UCH-1 (cell line): ENCODE data around the gene MMP17.

- RRBS, result 96% methylated on average over 8 of the region's 29 CpGs
These were observed 77.0 kb downstream of the ADGRD1 start for GRCh38 chr12:131030553-131031208.

GRCh38 chr12:131068947-131069357, 115.2 kb downstream of the ADGRD1 start:
- RRBS, result no CpG with 5 or more reads among the region's 9 CpGs

GRCh38 chr12:131085129-131085700, 131.5 kb downstream of the ADGRD1 start:
- RRBS, result no CpG with 5 or more reads among the region's 19 CpGs

DNA sequence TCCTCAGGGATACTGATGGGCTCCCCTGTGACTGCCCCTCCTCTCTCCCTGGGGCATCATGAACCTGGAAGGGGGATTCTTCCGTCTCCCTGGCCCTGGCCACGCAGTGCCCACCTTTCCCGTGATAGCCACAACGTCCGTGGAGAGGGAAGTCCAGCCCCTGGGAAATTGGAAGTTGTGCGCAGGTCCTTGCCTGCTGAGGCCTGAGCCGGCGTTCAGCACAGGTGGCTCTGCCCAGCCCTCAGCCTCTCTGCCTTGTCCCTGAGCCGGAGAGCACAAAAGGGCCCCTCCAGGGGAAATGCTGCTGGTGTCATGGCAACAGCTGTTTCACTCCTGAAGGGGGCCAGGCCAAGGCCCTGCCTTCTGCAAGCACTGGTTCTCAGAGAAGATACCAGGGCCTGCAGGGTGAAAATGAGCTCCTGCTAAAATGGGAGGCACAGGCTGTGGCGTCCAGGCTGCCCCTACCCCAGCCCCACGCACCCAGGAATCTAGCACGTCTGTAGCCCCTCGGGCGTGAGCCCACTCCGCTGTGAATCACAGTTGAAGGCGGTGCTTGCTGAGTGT, 149.3 kb downstream of the ADGRD1 start:
- RRBS, result 68% methylated on average over 3 of the region's 16 CpGs

GRCh38 chr12:131221352-131222074, 267.8 kb downstream of the ADGRD1 start:
- RRBS, result no CpG with 5 or more reads among the region's 13 CpGs

GRCh38 chr12:131456781-131457242, 254.1 kb upstream of the SFSWAP start:
- RRBS, result 58% methylated on average over 6 of the region's 23 CpGs

- RRBS, result no CpG with 5 or more reads among the region's 18 CpGs
These were observed 106.4 kb upstream of the SFSWAP start for GRCh38 chr12:131604296-131605002.

DNA sequence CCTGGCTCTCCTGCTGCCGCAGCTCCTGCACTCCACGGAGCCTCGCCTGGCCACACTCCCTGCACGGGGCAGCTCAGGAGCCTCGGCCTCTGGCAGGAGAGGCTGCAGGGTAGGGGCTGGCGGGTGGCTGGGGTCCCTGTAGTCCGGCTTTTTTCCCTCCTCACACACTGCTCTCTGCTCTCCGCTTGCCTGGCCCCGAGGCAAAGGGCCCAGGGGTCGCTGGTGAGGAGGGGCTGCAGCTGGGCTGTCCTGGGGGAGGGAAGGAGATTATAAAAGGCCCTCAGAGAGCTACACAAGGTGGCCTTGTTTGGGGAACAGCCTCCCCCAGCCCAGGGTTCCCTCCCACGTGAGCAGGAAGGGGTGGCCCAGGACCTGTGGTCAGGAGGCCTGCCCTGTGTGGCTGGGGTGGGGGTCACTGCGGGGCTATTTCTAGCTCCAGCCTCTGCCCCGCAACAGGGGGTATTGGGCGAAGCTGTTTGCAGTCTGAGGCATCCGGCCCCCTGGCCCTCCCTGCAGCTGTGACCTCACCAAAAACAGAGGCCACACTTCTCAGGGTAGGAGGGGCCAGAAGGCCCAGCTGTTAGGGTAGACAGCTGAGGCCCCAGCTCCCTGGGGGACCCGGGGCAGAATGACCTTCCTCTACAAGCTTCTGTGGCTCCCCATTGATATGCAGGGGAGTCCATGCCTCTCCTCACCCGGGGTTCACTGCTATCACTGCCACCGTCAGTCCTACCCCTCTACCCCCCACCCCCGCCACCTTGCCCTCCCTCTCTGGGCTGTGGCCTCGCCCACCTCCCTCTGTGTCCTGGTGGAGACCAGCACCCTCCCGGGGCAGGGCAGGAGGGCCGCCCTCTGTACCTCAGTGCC, 88.8 kb upstream of the SFSWAP start:
- RRBS, result 10% methylated on average over 2 of the region's 22 CpGs

- RRBS, result no CpG with 5 or more reads among the region's 8 CpGs
These were observed 53.4 kb downstream of the SFSWAP start for GRCh38 chr12:131764227-131764714.

- RRBS, result no CpG with 5 or more reads among the region's 6 CpGs
These were observed 35.2 kb upstream of the MMP17 start for GRCh38 chr12:131793006-131793423.

- RRBS, result 2% methylated on average over 30 of the region's 78 CpGs
These were observed at the start of gene MMP17 for GRCh38 chr12:131827947-131828484. MMP17 (plus strand) TSS chr12:131828393.

- RRBS, result 9% methylated on average over 27 of the region's 86 CpGs
These were observed 2.5 kb downstream of the MMP17 start for GRCh38 chr12:131830311-131831539.

DNA sequence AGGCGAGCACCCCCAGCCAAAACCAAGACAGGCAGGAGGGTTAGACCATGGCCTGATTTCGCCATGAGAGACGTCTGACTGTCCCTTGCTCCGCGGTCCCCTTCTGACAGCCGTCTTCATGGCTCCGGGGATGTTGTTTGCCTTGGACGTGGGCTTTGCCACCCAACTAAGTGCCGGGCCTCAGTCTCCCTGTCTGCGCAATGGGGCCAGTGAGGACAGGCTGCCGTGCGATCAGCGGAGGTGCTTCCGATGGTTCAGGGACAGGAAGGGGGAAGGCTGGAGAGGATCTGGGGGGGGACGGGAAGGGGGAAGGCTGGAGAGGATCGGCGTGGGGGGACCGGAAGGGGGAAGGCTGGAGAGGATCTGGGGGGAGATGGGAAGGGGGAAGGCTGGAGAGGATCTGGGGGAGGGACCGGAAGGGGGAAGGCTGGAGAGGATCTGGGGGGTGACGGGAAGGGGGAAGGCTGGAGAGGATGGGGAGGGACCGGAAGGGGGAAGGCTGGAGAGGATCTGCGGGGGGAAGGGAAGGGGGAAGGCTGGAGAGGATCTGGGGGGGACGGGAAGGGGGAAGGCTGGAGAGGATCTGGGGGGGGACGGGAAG, 3.4 kb downstream of the MMP17 start:
- RRBS, result 38% methylated on average over 2 of the region's 24 CpGs

GRCh38 chr12:131832326-131832957, 4.2 kb downstream of the MMP17 start:
- RRBS, result no CpG with 5 or more reads among the region's 27 CpGs

DNA sequence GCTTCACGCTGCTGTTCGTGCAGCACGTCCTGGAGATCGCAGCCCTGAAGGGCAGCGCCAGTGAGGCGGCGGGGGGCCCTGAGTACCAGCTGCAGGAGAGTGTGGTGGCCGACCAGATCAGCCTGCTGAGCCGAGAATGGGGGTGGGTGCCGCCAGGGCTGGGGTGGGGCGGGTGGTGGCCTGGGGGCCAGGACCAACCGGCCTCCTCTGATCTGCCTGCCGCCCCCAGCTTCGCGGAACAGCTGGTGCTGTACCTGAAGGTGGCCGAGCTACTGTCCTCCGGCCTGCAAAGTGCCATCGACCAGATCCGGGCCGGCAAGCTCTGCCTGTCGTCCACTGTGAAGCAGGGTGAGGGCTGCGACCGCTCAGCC, 9.8 kb upstream of the PUS1 start:
- RRBS, result 95% methylated on average over 7 of the region's 23 CpGs

- RRBS, result no CpG with 5 or more reads among the region's 26 CpGs
These were observed 6.0 kb upstream of the PUS1 start for GRCh38 chr12:131922831-131923702.

GRCh38 chr12:131930270-131930562, 1.1 kb downstream of the PUS1 start:
- RRBS, result 11% methylated on average over 3 of the region's 11 CpGs

GRCh38 chr12:131941371-131941929, 8.3 kb upstream of the EP400 start:
- RRBS, result 64% methylated on average over 5 of the region's 33 CpGs

DNA sequence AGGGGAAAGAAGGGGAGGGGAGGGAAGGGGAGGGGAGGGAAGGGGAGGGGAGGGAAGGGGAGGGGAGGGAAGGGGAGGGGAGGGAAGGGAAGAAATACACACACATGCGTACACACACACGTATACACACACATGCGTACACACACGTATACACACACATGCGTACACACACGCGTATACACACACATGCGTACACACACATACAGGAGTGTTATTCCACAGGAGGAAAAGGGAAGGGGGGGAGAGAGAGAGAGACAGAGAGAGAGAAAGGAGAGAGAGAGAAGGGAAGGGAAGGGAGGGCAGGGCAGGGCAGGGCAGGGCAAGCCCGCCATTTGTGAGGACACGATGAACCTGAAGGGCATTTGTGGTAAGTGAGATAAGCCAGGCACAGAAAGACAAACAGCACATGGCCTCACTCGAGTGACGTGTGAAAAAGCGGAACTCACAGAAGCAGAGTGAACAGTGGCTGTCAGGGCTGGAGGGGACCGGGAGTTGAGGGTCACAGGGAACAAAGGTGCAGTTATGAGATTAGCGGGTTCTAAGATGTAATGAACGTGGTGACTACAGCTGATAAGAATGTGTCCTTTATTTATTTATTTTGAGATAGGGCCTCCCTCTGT, 19.0 kb upstream of the FBRSL1 start:
- RRBS, result no CpG with 5 or more reads among the region's 16 CpGs

DNA sequence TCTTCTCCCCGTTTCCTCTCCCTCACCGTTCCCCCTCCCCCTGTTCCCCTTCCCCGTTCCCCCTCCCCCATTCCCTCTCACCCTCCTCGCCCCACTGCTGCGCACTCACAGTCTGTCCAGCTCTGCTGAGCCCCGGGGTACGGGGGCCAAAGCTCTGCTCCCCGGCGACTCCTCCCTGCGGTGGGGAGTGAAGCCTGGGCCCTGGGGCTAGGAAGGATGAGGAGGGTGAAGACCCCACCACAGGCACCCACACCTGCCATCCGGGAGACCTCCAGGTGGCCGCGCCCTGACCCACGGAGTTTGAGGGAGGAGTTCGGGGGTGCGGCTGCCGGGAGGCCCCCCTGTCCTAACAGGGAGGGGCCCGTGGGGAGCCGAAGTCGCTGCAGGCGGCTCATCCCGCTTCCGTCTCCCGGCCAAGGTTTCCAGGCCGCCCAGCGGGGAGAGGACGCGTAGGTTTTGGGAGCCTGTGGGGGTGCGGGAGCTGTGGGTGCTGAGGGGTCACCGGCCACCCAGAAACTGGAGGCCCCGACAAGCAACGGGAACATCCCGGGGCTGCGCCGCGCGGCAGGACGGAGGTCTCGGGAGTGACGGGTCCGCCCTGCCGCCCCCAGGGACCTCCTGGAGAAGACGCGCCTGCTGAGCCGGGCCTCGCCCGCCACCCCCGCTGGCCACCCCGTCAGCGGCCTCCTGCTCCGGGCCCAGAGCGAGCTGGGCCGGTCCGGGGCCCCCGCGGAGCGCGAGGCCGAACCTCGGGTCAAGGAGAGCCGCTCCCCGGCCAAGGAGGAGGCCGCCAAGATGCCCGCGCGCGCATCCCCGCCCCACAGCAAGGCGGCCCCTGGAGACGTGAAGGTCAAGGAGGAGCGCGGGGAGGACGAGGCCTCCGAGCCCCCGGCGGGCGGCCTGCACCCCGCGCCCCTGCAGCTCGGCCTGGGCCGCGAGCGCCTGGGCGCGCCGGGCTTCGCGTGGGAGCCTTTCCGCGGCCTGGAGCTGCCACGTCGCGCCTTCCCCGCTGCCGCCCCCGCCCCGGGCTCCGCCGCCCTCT, 27.7 kb downstream of the LRCOL1 start:
- RRBS, result 89% methylated on average over 68 of the region's 99 CpGs